Paraaortic lymph node (tissue), 1 donor: ENCODE results near the genes CASP6, ENPEP and ANK2.

DNA sequence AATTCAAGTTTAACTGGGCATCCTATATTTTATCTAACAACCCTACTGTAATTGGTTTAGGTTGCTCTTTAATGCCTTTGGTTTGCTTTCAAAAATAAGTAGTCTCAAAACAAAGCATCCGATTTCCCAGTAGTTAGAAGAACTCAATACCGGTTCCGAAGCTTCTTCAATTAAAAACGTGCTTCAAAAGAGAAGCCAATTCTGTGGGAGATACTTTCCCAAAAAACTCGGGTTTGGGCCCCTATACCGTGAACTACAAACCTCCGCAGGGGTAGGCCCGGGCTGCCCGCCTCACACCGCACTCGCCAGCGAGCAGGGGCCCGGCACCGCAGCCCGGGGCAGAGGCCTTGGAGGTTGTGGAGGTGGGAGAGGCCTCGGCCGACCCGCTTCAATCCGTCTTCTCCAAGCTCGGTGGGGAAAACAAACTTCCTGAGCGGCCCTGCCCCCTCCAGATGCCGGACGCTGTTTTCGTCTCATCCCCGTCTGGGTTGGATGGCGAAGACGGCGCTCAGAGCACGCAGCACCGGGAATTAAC lies 554 bp upstream of the MCUB start:
- PRO-cap: no peak

GRCh38 chr4:109576099-109576394 lies 16.0 kb downstream of the MCUB start:
- PRO-cap: no peak

GRCh38 chr4:109599360-109599639 lies 39.3 kb downstream of the MCUB start:
- PRO-cap: no peak

DNA sequence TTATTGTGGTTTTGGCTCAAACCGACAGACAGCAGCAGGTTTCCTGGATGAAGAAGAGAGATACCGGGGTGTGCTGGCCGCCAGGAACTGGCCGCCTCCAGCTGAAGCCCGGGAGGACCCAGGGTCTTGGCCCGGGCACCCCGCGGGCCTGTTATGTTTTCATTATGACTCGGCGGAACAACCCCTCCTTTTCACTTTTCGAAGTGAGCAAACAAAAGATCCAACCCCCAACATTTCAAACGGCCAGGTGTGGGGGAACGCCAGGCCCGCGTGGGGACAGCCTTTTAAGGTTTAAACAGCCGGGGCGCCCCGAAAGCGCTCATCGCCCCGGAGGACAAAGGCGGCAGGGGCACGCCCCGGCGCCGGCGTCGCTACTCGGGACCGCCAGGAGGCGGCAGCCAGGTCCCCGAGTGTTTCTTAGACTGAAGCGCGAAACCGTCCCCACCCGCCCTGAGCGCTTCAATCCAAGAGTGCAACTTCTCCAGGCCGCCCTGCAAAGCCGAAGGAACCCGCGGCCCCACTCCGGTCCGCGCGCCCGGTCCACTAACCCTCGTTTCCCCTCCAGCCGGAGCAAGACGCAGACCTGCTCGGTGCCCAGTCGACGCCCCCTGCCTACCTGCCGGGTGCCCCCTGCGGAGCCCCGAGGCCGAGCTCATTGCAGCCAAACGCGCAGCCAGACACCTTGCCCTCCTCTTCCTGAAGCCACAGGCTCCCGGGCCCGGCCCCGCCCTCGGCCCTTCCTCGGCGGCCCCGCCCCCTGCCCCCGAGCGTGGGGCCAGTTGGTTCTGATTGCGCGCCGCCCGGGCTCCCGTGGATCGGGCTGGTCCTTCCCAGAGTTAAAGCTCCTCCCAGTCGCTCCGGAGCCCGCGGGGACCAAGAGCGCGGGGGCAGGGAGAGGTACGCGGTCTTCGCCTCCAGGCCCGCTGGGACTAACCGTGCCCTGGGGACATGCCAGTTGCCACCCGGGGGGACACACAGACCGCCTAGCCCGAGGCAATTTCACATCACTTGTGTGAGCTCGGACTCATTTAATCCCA lies at the start of gene CASP6:
Gene CASP6 (minus strand): TSS at position 706 of the 1,037 bp plus-strand sequence.
- PRO-cap: unidirectional peak, plus-strand start at position 238 of the sequence; unidirectional peak, minus-strand start at position 373 of the sequence; bidirectional peak, plus-strand start at position 869 of the sequence, minus-strand start at position 704 of the sequence

DNA sequence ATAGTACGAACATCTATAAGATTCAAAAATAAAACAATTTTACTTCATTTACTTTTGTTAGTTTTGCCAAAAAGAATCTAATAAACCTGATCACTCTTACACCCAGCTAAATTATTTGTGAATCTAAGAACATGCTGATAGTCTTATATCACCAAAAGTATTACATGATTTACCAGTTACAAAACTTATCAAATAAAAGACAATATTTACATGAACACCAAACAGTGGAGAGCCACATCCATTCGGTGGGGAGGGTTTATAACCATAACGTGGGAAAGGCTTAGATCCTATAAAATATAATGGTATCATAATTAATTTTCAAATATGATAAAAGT lies 11.4 kb downstream of the PLA2G12A start:
- PRO-cap: no peak

DNA sequence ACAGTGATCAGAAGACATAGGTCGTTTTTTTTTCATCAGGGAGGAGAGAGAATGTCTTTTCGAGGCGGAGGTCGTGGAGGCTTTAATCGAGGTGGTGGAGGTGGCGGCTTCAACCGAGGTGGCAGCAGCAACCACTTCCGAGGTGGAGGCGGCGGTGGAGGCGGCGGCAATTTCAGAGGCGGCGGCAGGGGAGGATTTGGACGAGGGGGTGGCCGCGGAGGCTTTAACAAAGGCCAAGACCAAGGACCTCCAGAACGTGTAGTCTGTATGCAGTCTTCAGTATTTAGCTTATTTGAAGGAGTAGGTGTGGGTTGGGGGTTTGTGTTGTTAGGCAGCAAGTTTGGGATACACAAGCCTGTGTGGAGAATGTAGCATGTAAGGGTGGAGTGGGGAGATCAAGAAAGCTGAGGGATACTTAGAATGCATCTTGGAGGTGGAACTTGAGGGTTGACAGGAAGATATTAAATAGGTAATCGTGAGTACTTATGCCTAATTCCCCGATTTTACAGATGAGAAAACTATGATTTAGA lies 617 bp downstream of the GAR1 start:
- PRO-cap: no peak

GRCh38 chr4:109873801-109874100 lies 25.8 kb downstream of the LRIT3 start:
- PRO-cap: no peak

GRCh38 chr4:110475694-110477004 lies at the start of gene ENPEP:
Gene ENPEP, plus strand, starts transcription at chr4:110476155.
- PRO-cap: bidirectional peak, plus-strand start at chr4:110476278, minus-strand start at chr4:110476185

GRCh38 chr4:110516206-110516741 lies 40.3 kb downstream of the ENPEP start:
- PRO-cap: unidirectional peak, minus-strand start at chr4:110516510

- PRO-cap: no peak
These were observed 11.8 kb downstream of the PITX2 start for GRCh38 chr4:110610824-110611824.

GRCh38 chr4:112288362-112288890 lies 2.7 kb upstream of the TIFA start:
- PRO-cap: no peak

DNA sequence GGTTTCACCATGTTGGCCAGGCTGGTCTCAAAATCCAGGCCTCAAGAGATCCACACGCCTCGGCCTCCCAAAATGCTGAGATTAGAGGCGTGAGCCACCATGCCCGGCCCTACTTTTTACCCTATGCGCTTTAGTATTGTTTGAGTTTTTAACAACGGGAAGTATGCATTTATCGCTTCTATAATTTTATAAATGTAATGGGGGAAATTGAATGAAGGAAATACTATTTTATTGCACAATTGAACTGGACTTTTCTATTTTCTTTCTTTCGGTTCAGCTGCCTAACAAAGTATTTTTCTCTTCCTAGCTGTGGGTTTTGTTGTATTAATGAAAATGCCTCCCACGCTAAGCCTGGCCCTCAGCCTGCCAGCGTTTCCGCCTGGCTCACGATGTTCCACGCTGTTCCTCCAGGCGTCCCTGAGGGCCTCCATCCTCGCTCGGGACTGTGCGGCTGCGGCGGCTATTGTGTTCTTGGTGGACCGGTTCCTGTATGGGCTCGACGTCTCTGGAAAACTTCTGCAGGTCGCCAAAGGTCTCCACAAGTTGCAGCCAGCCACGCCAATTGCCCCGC lies 104.5 kb downstream of the NEUROG2 start:
- PRO-cap: no peak

- PRO-cap: no peak
These were observed 83.8 kb downstream of the NEUROG2 start for GRCh38 chr4:112432188-112432487.

DNA sequence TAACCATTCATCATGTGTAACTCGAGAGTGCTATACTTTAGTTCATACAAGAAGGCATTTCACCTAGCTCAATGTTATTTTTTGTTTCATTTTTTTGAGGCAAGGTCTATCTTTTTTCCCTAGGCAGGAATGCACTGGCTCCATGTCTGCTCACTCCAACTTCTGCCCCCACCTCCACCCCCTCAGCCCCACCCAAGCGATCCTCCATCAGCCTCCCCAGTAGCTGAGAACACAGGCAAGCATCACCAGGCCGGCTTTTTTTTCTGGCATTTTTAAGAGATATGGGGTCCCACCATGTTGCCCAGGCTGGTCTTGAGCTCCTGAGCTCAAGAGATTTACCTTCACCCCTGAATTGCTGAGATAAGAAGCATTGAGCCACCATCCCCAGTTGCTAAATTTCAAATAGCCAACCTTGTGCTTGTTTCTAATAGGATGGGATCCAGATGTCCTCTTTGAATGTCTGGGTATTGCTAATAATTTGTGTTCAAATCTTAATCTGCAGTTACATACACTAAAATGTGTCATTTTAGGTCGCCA lies 8.6 kb downstream of the LARP7 start:
- PRO-cap: no peak

- PRO-cap: no peak
These were observed at the start of gene ANK2 for GRCh38 chr4:113049348-113049975. Gene ANK2, plus strand, starts transcription at chr4:113049653.

DNA sequence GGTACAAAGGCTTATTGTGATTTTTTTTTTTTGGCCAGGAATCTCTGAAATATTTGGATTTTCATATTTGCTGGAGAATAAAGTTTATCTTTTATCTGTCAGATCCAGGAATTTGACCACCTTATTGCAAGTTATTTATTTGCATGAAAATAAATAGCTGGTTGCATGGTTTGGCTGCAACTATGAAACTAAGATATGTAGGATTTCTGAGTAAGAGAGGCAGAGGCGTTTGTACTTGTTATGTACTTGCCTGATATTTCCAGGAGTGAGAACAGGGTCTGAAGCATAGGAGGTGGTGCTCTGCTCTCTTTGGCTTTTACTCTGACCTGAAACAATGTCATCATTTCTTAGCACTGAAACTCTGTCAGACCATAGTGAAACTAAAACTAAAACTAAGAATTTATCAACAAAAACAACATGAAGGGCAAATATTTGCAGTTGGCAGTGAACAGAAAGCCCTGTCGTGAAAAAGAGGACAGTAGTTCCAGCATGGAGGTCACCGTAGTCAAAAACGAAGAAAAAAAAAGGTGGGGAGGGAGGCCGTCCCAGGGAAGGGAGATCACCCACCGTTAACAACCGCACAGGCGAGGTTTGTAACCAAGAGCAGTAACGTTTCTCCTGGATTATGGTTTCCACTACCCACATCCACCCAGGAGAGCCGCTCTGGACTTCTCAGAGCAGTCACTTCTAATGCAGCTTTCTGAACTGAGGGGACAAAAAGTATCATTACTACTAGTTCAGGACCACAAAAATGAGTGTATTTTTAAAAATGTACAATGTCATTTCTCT lies 97.4 kb downstream of the ANK2 start:
- PRO-cap: no peak

- PRO-cap: no peak
These were observed 275.9 kb downstream of the CAMK2D start for GRCh38 chr4:113485522-113486223.

DNA sequence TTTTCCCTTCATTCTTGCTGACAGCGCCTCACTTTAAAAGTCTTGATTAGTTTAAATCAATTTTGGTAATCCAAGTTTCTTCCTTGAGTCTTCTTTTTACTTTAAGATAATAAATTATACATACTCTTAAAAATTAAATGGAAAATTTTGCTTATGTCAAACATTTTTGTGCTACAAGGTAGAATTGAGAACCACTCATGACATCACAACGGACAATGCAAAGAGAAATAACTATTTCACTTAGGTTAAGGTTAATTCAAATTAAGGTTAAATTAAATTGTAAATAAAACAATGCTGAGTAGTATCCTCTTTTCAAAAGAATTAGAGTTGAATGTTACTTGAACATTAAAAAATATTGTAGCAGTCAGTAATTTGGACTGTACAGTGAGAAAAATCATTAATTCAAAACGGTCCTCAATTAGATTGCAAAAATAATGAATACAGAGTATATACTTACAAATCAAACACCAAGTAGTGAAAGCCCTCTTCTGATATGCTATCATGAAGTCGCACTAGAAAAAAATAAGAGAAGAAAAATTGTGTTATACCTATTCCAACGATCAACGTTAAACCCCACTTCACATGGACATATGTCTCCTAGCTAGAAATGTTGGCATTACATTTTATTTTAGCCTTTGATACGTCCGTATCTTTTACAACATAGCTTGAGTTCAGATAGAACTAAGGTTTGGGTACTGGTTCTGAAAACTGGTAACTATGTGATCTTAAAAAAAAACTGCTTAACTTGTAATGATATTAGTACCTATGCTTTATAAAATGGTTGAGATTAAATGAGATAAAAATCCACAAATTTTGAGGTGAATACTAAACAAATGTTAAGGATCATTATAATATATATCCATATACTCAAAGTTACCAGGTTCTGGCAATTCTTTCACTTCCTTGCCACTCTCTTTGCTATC lies 152.6 kb downstream of the CAMK2D start:
- PRO-cap: no peak

DNA sequence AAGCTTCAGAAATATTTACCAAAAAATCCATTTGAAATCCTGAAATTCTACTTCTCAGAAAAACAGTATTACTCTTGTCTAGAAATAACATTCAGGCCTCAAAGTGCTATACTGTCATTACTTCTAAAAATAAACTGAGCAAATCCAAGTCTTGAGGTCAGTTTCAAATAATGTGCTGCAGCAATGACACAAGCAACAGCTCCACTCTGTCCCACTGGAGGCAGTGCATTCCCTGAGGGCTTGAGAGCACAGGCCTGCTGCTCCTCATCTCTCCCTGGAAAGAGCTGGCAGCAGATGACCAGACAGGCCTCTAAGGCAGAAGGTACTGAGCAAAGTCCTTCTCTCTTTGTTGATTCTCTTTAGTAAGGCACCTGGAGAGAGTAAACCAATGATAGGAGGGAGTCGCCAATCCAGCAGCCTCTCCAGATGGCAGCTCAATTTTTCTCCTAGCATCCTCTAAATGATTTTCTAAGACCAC lies 76.8 kb downstream of the CAMK2D start:
- PRO-cap: unidirectional peak, plus-strand start at position 223 of the sequence

DNA sequence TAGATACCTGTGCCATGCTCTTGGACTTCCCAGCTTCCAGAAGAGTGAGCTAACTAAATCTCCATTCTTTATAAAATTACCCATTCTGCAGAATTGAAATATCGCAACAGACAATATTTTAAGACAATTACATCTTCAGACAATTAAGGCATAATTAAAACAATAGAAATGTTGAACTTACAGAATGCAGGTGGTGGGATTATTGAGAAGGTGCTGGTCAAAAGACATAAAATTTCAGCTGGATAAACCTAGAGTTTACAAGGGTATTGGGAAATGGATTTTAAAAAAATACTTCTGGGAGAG lies 107.1 kb upstream of the UGT8 start:
- PRO-cap: no peak